Measurements from ENCODE around the gene SLC2A2.

DNA sequence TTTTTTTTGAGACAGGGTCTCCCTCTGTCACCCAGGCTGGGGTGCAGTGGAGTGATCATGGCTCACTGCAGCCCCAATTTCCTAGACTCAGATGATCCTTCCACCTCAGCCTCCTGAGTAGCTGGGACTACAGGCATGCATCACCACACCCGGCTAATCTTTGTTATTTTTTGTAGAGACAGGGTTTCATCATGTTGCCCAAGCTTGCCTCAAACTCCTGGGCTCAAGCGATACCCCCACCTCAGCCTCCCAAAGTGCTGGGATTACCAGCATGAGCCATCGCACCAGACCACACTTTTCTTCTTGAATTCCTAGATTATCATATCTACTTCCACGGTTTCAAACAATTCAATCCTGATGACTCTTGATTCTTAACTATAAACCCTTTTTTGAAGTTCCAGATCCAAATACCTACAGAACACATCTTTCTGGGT lies 28.8 kb downstream of the PHC3 start:
- CAGE, long polyA plus RNA, result no peak
- RRBS, result no CpG with 5 or more reads among the region's 4 CpGs

DNA sequence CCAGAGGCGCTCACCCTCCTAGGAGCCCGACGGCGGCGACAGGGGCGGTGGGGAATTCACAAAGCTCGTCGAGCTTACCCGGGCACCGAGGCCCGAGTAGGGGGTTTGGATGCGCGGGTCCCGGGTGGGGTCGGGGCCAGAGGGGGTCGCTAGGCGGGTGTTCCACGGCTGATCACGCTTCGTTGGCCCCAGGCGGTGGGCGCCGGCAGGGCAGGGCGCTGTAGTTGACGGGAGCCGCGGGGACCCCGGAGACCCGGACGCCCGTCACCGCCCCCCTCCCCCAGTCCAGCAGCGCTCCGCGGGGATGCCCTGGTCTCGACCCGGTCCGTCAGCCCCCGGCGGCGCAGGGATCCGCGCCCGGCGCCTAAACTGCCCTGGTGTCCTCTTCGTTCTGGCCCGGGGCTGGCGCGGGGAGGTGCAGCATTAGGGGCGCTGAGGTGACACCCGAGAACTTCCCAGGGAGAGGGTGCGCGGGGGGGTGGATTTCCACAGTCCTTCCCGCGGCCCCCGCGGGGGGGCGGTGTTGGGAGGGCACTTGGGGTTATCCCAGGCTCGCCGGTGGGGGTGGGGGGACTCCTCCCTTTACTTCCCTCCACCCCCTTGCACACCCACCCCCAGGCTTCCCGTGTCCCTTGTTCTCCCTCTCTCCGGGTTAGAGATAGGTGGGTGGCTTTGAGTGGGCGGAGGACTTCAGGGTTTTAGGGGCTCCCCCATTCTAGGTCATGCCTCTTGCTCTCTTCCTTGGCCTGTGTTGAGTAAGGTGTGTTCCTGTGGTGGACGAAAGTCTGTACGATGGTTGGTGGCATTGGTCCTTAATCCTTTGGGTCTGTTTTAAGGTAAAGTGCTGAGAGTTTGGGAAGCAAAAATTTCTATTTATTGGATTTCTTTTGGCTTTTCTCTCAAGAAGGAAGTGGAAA lies 553 bp downstream of the SKIL start:
- CAGE, long polyA plus RNA, result no peak
- RRBS, result 3% methylated on average over 32 of the region's 65 CpGs

DNA sequence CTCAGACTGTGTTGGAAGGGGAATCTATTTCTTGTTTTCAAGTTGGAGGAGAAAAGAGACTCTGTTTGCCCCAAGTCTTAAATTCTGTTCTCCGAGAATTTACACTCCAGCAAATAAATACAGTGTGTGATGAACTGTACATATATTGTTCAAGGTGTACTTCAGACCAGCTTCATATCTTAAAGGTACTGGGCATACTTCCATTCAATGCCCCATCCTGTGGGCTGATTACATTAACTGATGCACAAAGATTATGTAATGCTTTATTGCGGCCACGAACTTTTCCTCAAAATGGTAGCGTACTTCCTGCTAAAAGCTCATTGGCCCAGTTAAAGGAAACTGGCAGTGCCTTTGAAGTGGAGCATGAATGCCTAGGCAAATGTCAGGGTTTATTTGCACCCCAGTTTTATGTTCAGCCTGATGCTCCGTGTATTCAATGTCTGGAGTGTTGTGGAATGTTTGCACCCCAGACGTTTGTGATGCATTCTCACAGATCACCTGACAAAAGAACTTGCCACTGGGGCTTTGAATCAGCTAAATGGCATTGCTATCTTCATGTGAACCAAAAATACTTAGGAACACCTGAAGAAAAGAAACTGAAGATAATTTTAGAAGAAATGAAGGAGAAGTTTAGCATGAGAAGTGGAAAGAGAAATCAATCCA lies 3.4 kb downstream of the SKIL start:
- CAGE, long polyA plus RNA, result no peak
- RRBS, result no CpG with 5 or more reads among the region's 6 CpGs

GRCh38 chr3:170390987-170391360 lies 27.7 kb upstream of the CLDN11 start:
- CAGE, long polyA plus RNA, result no peak
- RRBS, result no CpG with 5 or more reads among the region's 1 CpG

GRCh38 chr3:170420309-170421016 lies 1.8 kb downstream of the CLDN11 start:
- CAGE, long polyA plus RNA, result no peak
- RRBS, result 27% methylated on average over 3 of the region's 19 CpGs

DNA sequence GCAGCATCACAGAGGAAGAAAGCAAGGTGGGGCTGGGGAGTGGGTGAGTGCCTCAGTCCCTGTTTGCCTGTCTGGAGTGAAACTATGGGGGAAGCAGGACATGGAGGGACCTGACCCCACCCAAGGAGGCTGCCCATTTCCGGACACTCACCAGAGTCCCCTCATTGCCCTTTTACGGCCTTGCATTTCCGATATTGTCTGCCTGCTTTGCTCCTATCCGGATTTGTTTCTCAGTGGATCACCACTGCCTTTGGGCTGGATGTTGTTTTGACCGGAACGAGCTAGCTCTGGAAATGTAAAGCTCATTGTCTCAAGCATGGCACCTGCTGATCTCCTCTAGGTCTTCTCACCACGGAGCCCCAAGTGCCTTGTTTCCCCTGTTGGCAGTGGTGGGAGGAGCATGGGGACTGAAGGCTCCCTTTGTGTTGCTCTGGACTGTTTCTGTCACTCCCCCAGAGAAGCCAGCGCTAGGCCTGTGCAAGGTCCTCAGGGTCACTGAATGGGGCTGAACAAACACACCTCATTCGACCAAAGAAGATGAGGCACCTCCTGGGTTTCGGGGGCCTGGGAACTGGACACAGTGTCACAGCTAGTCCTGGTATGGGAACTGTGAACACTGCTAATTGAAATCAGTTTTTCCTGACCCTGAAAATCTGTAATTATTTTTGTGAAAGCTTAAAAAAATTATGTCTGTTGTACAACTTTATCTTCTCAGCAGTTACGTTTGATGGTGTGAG lies 7.1 kb downstream of the CLDN11 start:
- CAGE, long polyA plus RNA, result no peak
- RRBS, result 15% methylated on average over 3 of the region's 11 CpGs

DNA sequence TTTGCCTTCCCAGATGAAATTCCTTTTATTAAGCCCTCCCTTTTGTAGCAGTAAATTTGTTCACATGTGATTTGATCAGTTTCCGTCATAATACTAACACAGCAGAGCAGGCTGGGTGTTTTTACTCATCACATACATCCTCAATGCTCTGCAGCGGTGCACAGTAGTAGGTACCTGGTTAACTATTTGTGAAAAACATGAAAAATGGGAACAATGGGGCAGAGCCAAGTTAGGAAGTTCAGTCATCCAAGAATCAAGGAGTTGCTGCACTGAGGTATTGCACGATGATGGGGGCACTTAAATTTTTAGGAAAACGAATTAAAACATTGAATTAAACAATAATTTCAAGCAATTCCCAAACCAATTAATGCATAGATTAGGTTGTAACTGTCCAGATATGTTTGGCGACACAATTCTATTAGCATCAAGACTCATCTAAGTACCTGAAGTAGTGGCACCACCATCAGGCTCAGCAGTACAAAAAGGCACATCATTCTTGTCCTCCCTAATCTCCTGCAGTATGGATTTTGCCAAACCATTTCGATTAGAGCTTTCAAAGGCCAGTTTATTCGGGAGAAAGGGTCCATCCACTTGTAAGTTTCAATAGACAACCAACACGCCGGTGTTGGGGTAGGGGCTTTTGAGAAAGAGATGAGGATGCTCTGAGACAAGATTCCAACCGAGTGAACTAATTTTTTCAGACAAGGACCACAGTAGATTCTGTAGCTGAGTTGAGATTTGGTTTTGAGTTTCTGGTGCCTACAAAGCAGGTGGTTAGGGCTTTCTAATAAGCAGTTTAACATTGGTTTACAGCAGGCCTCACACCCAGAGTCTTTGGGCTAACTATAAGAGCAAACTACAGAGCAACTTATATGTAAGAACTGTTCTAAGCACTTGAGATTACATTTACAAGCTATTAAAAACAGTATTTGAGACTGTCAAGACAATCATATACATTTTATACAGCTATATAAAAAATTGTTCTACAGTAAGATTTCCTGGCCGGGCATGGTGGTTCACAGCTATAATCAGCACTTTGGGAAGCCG lies 4.8 kb downstream of the RPL22L1 start:
- CAGE, long polyA plus RNA, result no peak
- RRBS, result no CpG with 5 or more reads among the region's 12 CpGs

DNA sequence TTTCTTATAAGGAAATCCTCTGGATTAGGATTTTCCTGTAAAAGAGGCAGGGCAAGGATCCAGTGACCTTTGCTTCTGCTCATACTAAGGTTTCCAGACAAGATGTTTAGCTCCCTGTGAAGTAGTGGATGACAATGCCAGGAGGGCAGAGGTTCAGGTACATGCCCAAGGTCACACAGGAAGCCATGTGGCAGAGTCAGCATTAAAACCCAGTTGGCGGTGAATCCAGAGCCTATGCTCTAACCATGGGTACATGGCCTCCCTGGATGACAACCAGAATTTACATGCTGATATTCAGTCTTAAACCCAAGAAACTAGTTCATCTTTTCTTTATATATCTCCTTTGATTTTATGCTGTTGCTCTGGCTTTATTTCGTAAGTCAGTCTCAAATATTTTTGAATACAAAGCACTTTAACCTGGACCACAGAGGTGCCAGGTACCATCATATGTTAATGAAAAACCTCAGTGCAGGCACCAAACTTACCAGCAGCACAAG lies 27.9 kb downstream of the SLC2A2 start:
- CAGE, long polyA plus RNA, result no peak
- RRBS, result no CpG with 5 or more reads among the region's 2 CpGs

DNA sequence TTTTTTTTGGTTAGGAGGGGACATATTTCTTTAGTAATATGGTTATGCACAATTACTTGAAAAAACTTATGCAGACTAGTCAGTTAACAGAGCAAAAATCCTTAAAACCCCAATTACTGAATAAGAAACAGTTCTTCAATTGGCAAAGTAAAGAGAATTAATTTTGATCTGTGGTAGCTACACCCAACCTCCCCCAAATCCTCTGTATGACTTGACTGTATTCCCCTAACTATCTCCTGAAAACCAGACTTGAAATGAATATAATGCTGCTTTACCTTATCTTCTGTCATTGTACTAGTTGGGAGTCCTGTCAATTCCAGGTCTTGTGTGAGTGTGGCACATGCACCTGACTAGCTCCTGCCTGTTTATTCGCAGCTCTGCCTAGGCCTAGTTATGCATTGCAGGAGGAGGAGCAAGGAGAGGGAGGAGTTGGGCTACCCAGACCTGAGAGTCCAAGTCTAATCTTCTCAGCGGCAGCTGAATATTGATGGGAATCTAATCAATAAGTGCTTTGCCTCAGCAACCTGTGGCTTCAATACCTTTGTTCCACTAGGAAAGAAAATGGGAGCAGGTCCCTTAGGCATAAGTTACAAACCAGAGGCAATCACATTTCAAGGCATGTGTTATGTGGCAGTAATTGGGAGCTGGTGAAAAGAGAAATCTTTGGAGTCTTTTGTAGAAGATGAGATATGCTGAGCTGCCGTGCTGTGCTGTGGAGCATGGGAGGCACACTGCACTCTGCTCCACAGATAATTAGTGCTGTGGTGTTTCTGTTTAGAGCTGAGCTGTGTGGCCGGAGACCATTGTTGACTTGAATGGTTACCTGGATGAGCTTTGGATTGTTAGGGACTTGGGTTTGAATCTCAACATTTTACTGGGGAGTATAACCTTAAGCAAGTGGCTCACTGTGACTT lies at the start of gene SLC2A2:
TSS of gene SLC2A2 (minus strand) at position 340 of the 914 bp plus-strand sequence.
- CAGE, long polyA plus RNA, result no peak
- RRBS, result no CpG with 5 or more reads among the region's 4 CpGs

GRCh38 chr3:171142970-171143342 lies 116.4 kb upstream of the SLC2A2 start:
- CAGE, long polyA plus RNA, result no peak
- RRBS, result no CpG with 5 or more reads among the region's 5 CpGs

DNA sequence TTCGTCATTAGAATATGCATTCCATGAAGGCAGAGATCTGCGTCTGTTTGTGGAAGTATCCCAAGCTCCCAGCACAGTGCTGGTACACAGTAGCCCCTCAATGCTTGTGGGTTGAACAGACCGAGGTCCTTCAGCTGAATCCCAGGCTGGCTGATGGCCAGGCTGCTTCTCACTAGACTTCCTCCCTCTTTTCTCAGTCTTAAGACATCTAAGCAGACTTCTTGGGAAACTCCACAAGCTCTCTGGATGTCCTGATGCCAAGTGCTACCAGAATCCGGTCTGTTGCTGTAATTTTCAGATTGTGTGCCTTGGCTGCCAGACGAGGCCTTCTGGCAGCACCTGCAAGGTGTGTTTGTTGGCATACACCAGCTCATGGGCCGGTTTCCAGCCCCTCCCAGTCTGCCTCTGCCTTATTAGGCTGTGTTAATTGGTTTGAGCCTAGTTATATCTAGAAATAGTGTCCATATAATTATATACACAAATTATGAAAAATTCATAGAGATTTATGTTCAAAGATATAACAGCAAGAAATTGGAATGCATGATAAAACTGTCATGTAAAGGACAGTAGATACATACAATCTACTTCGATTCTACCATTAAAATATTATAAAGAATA lies 120.6 kb downstream of the TNIK start:
- CAGE, long polyA plus RNA, result no peak
- RRBS, result 15% methylated on average over 2 of the region's 7 CpGs

DNA sequence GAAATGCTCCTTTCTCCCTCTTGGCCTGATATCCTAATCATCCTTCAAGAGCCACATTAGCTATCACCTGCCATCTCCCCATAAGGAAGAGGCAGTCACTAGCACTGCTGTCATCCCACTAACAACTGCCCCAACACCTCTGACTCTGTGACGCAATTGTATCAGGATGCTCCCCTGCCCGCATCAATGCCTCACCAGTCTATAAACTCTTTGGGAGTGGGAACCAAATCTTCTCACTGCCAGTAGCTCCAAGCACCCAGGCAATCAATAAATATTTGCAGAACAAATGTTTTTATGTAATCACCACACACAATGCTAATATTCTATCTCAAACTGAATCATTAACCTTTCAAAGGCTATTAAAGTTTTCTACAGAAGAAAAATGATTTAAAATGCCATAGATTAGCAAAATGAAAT lies 131.4 kb downstream of the PLD1 start:
- CAGE, long polyA plus RNA, result no peak
- RRBS, result no CpG with 5 or more reads among the region's 2 CpGs

GRCh38 chr3:171747037-171747406 lies 63.3 kb downstream of the PLD1 start:
- CAGE, long polyA plus RNA, result no peak
- RRBS, result no CpG with 5 or more reads among the region's 8 CpGs

DNA sequence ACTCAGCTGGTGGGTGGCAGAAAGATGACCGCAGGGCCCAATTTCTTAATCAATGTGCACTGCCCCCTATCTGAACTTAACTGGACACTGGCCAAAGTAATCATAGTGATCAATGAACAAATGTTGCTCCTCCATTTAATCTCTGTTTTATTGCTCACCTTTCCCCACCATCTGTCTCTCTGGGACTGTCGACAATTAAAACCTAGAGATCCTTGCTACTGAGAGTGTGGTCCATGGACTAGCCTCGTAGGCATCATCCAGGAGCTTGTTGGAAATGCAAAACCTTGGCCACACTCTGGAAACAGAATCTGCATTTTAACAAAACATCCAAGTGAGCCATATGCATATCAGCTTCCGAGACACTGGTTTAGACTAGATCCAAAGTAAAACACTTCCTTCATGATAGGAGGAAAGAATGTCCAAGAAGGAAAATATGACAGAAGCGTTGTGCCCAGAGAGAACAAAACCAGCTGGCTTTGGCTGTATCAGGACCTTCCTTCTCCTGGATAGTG lies 52.0 kb downstream of the PLD1 start:
- CAGE, long polyA plus RNA, result no peak
- RRBS, result no CpG with 5 or more reads among the region's 5 CpGs

DNA sequence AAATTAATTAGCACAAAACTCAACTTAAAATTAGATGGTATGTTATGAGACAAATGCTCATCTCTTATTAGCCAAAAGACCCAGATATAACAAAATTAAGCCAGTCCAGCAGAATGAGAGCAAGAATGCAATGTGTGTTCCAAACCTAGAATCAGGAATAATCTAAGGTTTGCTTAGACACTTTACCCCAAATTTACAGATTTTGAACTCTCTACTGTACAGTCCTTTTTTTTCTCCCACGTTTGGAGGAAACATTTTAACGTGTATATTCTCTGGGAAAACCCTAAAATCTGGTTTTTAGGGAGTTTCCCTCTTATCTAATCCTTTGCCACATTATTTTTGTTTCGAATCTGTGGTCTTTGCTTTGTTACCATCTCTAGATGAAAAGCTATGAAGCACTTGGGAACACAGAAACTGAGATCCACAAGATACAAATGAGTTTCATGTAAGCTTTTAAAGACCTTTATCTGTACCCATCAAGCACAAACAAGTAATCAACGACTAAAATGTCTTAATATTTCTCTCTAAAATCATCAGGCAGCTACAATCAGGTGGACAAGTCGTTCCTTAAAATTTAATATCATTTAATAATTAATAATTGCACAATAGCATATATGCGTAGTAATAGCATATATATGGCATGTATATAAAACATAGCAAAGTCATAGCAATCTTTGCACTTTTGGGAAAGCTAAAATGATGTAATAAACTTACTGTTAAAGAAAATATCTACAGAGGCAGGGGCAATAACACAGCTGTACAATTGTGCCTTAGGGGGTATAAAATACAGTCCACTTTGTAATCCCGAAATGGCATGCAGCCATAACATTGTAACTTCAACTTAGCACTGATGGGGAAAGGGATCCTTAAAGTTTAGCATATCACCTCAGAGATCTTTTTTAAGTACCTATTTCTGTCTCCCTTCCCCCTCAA lies 41.2 kb downstream of the PLD1 start:
- CAGE, long polyA plus RNA, result no peak
- RRBS, result no CpG with 5 or more reads among the region's 7 CpGs

DNA sequence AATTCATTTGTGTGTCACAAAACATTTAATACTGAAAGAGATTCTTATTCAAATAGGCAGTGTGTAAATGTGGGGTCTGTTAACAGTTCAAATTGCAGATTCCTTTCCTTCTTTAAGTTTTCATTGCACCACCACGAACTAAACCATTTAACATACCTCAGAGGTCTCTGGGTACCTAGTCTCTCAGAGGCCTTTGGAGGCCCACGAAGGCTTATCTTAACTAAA lies 1.1 kb downstream of the PLD1 start:
- CAGE, long polyA plus RNA, result no peak
- RRBS, result no CpG with 5 or more reads among the region's 2 CpGs

GRCh38 chr3:171809488-171809823 lies 827 bp downstream of the PLD1 start:
- CAGE, long polyA plus RNA, result no peak
- RRBS, result no CpG with 5 or more reads among the region's 10 CpGs

DNA sequence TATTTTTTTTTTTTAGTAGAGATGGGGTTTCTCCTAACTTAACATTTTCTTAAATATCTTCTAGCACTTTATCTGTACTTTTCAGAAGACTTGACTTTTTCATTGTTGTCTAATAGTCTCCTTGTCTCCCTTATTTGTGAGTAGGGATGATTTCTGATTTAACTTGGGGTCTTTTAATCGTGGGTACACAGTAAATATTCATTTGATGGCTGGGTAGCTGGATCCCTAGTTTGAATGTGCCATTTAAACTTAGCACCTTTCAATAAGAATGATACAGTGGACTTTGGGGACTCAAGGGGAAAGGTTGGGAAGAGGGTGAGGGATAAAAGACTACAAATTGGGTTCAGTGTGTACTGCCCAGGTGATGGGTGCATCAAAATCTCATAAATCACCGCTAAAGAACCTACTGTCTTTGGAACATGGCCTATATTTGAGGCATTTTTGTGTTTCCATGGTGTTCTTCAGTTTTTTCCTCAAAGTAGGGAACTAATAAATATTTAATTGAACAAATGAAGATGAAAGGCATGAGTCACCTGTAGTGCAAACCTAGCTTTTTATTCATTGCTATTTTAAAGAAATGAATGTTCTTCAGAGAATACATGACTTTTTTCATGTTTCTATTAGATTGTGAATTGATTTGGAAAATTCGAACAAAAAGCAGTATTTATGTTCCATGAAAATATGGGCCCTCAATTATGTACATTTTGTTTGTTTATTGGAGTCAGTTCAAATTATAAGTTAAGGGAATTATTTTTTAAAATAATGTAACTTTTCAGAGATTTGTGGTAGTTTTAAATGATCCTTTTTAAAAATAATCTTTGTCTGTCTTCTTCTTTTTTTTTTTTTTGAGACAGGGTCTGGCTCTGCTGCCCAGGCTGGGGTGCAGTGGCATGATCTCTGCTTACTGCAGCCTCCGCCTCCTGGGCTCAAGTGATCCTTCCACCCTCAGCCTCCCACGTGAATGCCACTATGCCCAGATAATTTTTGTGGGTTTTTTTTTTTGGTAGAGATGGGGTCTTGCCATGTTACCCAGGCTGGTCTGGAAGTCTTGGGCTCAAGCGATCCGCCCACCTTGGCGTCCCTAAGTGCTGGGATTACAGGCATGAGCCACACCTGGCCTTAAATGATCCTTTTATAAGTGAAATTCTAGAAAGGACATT lies 12.3 kb downstream of the FNDC3B start:
- CAGE, long polyA plus RNA, result no peak
- RRBS, result no CpG with 5 or more reads among the region's 8 CpGs

DNA sequence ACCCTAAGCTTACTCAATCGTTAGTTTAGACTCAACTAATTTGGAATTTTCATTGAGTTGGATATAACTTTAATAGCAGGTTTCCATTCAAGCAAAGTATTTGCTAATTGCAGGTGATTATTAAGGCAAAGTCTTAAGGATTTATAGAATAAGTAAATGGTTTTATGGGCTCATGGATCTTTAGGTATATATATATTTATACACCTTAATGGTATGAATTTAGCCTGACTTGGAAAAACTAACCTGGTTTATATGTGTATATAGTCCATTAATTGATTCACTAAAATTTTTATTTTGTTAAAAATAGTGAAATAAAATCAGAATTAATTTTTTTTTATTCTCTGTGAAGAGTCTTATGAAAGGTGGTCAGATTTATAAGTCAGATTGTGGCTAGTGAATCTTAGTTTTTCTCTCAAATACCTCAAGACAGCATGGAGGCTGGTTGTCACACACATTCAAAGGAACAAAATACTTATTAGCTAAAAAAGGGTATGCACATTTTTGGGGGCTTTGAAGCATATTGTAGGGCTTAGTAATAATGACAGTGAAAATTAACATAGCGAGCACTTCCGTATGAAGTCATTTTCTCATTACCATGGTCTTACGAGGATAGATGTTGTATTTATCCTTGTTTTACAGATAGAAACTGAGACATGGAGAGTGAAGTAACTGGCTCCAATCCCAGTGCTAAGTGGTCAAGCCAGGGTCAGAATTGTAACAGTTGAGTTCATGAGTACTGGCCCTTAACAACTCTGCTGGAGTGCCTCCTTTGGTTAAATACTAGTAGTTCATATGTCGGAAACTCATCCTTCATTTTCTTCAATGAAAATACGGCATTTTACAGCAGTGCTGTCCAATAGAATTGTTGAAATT lies 32.1 kb downstream of the FNDC3B start:
- CAGE, long polyA plus RNA, result no peak
- RRBS, result no CpG with 5 or more reads among the region's 6 CpGs

DNA sequence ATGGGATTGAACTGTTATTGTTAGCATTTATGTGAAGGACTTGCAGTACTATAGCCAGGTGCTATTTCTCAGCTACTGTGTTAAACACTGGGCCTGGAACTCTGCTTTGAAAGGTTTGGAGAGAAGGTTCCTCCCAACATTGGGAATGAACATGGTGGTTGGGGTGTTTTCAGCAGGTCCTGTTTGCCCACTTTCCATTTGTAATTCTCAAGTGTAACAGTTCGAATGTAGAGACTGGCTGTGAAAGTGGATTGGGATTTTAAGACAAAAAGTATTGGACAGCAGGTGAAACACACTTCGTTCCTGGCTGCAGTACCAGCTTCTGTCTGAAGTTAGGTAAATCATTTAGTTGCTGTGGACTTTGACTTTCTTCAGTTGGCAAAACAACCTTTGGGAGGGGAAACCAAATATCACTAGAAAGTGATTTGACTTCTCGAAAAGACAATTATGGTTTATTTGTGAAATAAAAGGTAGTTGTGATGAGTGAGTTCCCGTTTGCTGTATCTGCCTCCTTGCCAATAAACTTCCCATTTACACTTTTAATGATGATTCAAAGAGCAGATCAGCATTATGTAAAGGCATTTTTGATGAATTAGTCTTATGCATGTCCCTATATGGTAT lies 33.9 kb downstream of the FNDC3B start:
- CAGE, long polyA plus RNA, result no peak
- RRBS, result no CpG with 5 or more reads among the region's 4 CpGs